Bronchus (tissue), 1 donor: ENCODE data around the genes RBM28, HILPDA, SMO and UBE2H.

DNA sequence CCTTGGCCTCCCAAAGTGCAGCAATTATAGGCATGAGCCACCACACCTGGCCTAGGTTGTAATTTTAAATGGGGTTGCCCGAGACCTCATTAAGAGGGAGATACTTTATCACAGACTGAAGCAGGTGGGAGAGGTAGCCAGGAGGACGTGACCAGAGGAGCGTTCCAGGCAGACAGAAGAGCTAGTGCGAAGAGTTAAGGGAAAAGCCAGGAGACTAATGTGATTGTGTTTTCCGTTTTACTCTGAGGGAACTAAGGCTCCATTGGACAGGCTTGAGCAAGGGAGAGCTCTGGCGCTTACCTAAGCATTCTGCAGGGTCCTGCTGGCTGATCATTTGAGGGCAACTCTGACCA is 60.2 kb upstream of the LRRC4 start:
- PRO-cap = no peak

DNA sequence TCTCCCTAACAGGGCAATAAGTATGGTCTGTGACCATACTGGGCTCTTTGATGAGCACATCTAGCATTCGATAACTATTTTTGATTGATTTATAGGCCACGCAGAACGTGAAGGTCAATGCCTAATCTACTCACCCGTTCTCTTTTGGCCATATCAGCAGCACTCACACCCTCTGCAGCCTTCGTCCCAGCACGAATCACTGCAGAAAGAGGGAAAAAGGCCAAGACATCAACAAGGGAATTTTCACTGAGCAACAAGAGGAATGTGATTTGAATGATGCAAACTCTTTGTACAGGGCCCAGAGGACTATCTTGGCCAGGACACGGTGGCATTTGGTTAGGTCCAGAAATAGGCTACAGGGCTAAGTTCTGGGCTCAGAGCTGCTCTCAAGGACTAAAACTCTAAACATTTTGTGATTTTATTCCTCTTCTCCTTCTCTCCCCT is 20.3 kb downstream of the RBM28 start:
- PRO-cap = no peak

GRCh38 chr7:128343056-128344086 is at the start of gene RBM28:
TSS of gene RBM28 (minus strand) at chr7:128343908.
- PRO-cap = unidirectional peak, minus-strand start at chr7:128343745; unidirectional peak, minus-strand start at chr7:128343897

GRCh38 chr7:128361493-128362554 is 18.1 kb upstream of the RBM28 start:
- PRO-cap = no peak

DNA sequence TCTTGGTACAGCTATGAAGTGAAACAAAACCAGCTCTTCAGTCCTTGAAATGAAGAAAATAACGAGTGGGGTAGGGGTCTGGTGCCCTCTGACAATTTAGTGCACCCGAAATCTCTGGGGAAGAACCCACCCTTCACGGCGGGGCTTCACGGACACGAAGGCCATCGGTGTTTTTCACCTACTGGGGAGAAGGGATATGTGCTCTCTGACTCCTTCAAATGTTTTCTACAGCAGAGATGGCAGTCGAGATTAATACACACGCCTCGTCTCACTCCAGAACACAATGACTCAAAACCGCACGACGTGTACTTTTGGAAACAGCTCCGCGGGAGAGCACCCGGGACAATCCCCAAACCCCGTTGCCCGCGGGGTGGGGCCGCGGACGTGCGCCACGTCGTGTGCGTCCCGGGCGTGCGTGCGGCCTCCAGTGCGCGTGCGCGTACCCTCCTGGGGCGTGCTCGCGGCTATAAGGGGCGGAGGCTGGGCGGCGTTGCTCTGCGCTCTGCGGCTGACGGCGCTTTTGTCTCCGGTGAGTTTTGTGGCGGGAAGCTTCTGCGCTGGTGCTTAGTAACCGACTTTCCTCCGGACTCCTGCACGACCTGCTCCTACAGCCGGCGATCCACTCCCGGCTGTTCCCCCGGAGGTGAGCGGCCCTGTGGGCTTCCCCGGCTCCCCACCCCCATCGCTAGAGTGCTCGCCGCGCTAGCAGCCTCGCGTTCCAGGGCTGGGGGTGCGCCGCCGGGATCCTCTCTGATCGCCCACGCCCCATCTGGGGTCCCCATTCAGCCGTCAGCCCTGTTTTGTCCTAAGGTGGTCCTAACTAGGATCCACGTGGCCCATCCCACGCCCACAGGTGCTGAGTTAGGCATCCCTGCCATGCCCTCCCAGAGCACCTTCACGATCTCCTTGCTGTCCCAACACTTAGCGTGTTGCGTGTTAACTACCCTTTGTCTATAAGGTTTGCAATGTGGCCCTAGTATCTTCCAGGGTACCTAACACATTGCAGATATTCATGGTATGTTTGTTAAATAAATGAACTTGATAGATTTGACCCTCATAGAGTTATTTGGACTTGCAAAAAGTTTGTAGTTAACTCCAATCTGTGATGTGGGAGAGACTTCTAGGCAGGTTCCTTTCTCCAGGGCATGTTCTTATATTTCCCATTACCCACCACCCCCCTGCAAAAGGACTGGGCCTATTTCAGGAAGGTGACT is at the start of gene HILPDA:
Gene HILPDA (plus strand): TSS at position 498 of the 1,214 bp plus-strand sequence.
- PRO-cap = bidirectional peak, plus-strand start at position 493 of the sequence, minus-strand start at position 285 of the sequence

DNA sequence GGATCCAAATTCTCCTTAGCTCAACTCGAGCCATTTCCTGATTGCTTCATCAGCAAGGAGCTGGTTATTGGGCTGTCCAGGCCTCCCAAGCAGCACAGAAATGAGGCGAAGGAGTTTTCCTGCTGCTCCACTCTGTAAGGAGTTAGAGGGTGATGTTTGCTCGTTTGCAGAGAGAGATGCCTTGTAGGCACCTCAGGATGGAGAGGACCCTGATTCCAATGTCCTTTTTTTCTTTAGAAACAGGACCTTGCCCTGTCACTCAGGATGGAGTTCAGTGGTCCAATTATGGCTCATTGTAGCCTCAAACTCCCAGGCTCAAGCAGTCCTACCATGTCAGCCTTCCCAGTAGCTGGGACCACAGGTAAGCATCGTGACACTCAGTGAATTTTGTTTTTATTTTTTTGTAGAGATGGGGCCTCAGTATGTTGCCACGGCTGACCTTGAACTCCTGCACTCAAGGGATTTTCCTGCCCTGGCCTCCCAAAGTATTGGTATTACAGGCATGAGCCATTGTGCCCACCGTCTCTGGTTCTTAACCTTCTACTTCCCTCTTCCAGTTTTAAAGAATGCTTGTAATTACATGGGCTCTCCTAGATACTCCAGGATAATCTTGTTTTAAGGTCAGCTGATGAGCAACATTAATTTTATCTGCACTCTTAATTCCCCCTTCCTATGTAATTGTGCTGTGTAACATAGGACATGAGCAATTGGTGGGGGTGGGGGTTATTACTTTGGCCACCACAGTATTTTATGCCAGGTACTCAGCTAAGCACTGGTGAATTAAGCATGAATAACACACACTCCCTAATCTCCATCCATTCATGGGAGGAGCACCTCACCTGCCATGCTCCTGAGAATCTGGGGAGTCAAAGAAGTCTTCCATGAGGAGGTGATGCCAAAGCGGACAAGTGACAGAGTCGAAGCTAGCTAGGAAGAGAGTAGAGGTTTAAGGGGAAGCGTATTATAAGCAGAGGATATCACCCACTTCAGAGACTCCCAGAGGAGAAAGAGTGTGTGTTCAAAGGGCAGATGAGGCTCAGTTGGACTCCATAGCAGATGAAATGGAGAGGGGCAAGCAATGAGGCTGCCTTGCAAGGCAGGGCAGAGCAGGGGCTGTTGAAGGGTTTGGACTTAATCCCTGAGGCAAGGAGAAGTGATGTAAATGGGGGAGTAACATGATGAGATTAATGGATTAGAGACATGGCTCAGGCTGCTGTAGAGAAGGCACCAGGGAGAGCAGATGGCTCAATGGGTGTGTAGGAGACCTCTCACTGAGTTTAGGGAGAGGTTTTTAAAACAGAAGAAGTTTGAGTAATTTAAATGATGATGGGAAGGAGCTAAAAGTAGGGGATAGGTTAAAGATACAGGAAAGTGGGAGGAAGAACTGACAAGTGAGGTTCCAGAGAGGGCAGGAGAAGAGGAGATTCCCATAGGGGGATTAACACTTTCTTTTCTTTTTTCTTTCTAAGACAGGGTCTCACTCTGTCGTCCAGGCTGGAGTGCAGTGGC is 33.0 kb upstream of the GARIN1A start:
- PRO-cap = no peak

DNA sequence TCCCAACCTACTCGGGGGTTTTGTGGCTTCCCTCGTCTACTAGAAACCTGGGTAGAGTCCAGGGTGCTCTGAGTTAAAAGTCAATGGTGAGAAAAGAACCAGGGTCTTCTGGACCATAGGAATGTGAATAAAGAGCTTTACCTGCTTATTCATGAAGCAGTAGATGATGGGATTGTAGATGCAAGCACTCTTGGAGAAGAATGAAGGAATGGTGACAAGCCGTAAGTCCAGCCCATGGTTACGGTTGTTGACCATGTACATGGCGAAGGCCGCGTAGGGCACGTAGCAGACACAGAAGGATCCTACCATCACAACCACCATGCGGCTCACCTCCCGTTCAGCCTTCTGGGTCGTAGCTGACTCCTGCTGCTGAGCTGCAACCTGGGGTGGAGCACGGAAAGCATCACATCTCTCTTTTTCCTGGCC is 2.1 kb downstream of the OPN1SW start:
- PRO-cap = no peak

DNA sequence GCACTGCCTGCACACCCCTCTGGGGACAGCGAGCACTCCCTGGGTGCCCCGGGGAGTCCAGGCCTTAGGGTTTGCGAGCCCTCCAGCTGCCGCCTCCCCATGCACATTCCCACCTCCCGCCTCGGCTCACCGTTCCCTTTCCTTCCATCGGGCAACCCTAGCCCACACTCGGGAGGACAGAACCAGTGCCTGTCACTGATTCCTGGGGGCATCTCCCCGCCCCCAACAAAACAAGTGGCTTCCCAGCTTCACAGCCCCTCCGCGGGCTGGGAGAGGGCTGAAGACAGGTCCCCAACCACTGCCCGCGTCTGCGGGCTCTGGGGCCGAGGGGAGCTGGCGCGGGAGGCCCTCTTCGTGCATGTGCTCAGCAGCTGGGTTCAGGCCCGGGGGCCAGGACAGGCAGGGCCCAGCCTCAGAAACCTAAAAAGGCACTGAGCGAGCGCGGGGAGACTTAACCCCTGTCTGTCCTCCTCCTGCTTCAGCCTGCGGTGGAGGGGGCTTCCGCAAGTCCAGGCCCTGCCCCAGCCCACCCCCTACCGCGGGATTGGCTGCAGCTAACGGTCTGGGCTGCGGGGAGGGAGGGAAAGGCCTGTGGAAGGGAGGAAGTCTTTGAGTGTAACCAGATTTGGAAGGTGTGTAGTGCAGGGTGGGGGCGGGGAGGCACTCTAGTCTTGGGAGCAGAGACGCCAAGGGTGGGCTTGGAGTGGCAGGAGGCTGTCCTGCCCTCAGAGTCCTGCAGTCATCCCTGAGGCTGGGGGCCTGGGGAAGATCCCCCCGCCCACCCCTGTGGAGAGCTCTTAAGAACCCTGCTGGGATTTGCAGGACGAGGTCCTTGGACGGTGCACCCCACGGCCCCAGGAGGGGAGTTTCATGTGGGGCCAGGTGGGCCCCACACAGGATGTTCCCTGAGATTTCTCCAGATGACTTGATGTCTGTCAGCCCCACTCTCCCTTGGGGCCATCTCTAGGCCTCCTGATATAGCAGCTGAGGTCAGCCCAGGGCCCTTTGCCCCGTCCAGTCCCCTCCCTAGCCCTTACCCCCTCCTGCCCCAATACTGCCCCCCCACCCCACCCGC is 1.3 kb downstream of the FLNC start:
- PRO-cap = unidirectional peak, minus-strand start at position 319 of the sequence

GRCh38 chr7:128833635-128834362 is 3.6 kb downstream of the FLNC start:
- PRO-cap = no peak

DNA sequence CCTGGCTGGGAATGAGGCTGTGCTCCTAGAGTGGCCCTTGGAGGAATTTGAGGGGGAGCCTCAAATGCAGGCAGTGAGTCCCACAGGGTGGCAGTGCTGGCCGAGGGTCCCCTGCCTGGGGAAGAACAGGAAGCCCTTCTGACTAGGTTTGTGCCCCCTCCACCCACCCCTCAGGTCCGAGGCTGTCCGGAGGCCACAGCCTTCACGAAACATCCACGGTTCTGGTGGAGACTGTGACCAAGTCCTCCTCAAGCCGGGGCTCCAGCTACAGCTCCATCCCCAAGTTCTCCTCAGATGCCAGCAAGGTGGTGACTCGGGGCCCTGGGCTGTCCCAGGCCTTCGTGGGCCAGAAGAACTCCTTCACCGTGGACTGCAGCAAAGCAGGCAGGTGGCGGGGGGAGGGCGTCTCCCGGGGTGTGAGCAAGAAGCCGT is 4.8 kb upstream of the ATP6V1F start:
- PRO-cap = no peak

- PRO-cap = no peak
Observed at GRCh38 chr7:128893001-128893675, 17.4 kb downstream of the KCP start.

GRCh38 chr7:129137184-129137734 is 7.2 kb upstream of the TSPAN33 start:
- PRO-cap = no peak

- PRO-cap = bidirectional peak, plus-strand start at chr7:129188663, minus-strand start at chr7:129188560
Observed at GRCh38 chr7:129188234-129188884, at the start of gene SMO. TSS of gene SMO (plus strand) at chr7:129188633.

DNA sequence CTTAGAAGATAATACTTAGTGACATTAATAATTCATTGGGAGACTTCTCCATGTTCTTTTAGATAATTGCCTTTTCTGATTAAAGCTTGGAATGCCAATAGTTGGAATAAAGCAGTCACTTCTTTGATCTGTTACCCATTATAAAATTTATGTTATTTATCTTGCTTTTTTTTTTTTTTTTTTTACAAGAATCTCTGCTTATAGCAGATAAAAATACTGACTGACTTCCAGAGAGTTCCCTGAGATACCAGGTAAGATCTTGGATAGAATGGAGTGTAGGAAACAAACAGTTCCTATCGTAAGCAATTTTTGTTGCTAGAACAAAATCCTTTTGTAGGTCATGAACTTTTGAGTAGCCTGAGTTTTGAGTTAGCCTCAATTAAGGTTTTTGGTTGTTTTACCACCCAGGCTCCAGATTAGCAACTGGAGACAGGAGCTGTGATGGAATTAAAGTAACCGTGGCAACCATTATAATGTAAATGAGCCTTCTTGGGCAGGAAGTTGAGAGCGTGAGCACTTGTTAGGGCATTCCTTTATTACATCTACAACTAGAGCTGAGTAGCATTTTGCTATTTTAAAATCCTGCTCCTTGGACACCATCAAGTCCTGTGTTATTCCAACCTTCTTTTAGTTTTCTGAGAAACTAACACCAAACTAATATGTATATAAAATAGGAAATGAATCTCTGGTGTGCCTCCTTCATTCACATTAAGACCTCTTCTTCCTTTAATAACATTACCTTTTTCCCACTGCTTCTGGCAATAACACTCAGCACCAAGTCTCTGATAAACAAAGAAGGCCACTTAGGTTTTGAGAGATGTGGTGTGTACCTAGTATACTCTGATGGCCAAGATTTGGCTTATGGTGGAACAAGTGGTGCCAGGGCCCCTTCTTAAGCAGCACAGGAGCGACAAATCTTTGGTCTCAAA is 33.8 kb downstream of the AHCYL2 start:
- PRO-cap = no peak

- PRO-cap = no peak
Observed at GRCh38 chr7:129611221-129611536, 341 bp upstream of the NRF1 start.

DNA sequence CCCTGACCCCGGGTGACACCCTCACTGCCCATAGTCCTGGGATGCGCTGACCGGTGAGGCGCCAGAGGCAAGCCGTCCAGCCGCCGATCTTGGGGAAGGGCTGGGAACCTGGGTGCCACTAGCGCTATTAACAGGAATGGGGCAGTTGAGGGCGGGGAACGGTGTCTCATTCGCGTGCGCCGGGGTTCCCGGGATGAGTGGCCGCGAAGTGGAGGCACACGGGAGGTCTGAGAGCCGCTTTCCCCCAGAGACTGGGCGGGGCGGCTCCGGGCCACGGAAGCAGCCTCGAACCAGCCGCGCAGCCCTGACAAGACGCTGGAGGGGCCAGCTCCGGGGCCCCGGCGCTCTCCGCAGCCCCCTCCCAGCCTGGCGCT is 167.5 kb downstream of the NRF1 start:
- PRO-cap = no peak

DNA sequence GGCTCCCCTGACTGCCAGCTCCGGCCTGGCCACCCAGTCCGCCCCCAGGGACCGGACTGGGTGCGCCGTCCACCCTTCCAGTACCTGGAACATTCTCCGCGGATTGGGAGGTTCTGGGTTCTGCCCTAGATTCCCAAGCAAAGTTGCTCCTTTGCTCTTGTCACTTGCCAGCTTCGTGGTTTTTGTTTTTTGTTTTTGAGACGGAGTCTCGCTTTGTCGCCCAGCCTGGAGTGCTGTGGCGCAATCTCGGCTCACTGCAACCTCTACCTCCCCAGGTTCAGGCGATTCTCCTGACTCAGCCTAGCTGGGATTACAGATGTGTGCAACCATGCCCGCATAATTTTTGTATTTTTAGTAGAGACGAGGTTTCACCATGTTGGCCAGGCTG is 126.6 kb downstream of the UBE2H start:
- PRO-cap = no peak

DNA sequence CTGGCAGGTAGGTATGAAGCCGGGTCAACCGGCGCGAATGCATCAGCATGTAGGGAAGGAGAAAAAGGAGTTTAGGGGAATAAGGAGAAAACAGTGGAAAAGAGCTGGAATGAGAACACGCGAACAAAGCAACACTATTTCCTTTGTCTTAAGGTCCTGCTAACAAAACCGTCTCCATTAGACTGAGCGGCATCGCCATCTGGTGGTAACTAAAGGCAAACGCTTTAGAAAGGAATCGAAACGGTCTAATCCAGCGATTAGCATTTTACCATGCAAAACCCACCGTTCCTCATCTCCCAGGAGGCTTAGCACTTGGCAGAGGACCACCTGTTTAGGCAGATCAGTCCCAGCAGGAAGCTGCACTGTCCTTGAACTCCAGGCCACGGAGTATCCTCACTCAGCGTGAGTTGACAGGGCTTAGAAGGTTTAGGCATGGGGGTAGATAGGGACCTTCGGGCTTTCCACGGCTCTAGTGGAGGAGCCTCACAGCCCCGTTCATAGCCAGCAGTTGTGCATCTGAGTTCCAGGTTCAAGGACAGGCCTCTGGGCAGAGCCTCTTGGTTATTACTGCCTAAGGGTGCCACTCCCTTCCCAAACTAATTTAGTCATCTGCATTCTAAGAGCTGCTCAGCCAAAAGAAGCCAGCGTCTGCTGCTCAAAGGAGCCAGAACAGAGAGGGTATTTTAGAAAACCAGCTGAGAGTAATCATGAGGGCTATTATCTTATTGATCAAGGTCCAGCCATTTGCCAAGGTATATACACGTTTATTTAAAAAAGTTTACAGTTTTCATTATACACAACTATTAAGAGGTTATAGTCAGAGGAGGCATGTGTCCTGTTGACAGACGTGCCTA is 122.5 kb downstream of the UBE2H start:
- PRO-cap = no peak

DNA sequence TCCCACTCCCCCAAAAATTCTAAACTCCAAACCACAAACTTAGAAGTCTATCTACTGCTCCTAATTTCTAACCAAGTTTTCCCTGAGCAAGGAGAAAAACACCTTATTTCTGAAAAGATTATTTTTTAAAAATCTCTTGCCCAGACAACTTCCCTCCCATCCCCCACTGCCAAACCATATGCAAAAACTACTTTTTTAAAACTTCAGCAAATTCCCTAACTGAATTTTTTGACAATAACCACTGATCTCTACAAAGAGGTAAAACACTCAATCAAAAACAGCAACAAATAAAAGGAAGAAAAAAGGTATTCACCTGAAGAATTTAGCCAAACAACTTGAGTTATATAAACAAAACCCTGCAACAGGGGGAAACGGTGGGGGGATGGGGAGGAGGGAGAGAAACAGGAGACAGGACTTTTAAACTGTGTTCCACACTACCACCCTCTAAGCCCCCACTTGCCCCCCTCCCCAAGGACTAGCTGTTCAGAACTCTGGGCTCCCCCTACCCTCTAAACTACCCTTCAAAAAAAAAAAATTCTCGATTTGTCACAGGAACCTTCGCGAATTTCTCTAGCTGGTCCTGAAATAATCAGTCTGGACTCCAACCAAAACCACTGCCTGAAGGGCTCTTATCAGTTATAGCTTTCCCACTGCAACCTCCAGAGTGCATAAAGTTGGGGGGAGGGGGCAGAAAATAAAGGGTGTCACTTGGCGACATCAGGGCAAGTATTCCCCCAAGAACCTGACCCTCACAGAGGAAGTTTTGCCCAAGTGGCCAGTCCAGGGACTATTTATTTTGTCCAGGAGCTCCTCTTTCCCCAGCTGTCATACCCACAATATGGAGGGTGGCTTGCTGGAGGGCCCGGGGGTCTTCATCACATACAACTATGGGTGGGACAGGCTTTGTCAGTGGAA is 1.5 kb downstream of the UBE2H start:
- PRO-cap = unidirectional peak, plus-strand start at position 377 of the sequence; bidirectional peak, plus-strand start at position 754 of the sequence, minus-strand start at position 612 of the sequence

DNA sequence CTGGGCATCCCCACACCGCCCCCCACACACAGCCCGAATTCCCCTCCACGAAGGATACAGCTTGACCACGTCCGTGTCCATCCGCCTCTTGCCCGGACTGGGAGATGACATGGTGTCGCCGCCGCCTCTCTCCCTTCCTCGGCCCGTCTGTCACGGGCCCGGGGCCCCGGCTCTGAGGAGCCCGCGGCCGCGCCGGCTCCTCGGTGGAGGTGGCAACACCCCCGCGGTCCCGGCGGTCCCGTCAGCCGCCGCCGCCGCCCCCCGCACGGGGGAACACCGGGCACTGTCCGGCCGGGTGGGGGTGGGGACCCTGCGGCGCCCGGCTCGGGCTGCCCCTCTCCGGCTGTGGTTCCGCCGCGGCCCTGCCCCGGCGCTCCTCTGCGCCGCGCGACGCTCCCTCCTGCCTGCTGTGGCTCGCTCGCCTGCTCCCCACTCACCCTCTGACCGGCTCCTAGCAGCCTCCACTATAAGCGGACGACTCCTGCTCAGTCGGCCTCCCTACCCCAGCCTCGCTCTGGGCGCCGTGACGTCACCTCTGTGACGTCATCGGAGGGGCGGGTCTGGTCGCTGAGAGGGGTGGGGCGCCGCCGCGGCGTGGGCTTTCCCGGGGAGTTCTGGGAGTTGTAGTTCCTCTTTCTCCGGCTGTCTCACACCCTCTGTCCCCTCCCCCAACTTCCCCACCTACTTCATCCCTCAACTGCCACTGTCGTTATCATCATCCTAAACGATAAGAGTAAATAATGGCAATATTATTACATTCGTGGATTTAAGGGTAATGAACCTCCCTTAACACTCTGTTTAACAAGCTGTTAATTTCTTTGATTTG is at the start of gene UBE2H:
Gene UBE2H (minus strand): TSS at position 516 of the 826 bp plus-strand sequence.
- PRO-cap = unidirectional peak, minus-strand start at position 99 of the sequence; unidirectional peak, minus-strand start at position 149 of the sequence; unidirectional peak, minus-strand start at position 275 of the sequence; unidirectional peak, minus-strand start at position 516 of the sequence